Metastatic Liver Carcinoma in the Lung (tissue), 2 donors: ENCODE measurements around the genes FOCAD, TEK and C9orf72.

DNA sequence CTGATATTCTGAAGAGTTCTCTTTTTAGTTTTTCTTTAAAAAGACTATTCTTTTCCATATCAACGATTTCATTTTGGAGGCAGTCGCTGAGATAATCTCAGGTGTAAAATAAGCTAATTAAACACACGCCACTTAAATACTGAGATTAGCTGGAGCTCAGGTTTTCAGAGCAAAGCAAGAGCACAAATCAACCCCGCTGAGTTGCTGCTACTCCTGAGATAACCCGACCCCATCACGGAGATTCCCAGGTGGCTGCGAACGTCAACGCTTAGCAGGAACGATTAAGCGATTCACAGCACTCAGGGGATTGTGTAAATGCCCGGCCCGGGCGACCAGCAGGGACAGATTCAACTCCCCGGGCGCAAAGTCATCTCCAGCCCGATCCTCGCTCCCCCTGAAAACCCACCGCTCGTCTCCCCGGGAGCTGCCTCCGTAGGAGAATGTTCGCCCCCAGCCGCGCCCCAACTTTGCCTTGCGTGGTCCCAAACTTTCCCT, 796 bp downstream of the SLC24A2 start:
- PRO-cap, 2 experiments, result no peak in any of the 2 experiments

DNA sequence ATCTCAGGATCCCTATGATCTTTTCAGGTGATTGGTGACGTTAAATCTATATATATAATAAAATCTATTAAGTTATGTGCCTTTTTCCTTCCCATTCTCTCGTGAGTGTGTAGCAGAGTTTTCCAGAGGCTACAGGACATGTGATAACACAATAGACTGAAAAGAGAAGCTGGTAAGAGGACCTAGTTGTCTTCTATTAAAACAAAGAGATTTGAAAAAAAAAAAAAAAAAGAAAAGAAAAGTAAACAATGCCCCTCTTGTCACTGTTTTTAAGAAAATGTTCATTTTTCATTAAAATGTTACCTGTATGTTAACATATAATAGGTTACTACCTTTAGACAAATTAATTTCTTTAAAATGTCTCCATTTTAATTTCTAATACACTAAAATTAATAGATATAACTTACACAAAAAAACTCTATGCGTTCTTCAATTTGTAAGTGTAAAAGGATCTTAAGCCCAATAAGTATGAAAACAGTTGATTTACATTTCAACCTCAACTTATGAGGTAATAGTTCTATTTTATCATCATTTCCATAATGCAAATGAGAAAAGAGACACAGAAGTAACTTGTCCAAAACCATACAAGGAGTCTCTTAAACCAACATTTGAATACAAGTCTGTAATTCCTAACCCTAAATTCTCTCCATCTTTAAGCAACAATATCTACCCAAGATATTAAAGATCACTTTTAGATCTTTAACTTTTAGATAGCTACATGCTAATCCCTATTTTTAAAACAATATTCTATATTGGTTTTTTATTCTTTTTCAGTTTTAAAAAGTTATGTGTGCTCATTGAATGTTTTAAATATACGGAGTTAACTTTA, 6.4 kb downstream of the MLLT3 start:
- PRO-cap, 2 experiments, result no peak in any of the 2 experiments

GRCh38 chr9:20683378-20684384, at the start of gene FOCAD:
Gene FOCAD, plus strand, starts transcription at chr9:20684259.
- PRO-cap, 2 experiments, result peak in 2 of 2 experiments; most common plus-strand start chr9:20683637 (in 2); most common minus-strand start chr9:20684101 (in 2)

GRCh38 chr9:21812200-21812868, 9.9 kb downstream of the MTAP start:
- PRO-cap, 2 experiments, result no peak in any of the 2 experiments

DNA sequence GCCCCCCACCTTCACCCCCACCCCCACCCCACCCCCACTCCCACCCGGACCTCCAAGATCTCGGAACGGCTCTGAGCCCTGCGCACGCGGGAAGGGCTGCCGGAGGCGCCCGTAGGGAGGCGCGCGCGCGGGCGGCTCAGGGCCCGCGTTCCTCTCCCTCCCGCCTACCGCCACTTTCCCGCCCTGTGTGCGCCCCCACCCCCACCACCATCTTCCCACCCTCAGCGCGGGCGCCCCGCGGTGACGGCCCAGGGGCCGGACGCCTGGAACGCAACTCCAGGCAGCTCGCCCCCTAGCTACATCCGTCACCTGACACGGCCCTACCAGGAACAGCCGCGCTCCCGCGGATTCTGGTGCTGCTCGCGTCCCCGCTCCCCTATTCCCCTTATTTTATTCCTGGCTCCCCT, 14.6 kb downstream of the CDKN2B start:
- PRO-cap, 2 experiments, result peak in 1 of 2 experiments; most common plus-strand start position 326 of the sequence (in 1)

- PRO-cap, 2 experiments, result no peak in any of the 2 experiments
Observed at GRCh38 chr9:22050978-22051341, 41.9 kb upstream of the CDKN2B start.

- PRO-cap, 2 experiments, result no peak in any of the 2 experiments
Observed at GRCh38 chr9:22109004-22109469, 99.9 kb upstream of the CDKN2B start.

DNA sequence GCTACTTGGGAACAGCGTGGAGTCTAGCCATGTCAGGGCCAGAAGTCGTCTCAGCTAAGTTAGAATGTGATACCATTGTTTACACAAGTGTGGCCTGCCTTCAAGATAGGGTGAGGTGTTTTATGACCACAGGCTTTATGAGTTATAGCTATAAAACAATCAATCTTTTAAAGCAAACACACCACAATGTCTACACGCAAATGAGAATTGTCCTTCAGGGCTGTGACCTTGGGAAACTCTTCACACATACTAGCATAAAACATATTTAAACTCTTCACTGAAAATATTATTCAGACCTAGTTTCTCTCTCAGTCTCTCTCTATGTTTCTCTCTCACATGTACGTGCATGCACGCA, 115.6 kb upstream of the CDKN2B start:
- PRO-cap, 2 experiments, result no peak in any of the 2 experiments

GRCh38 chr9:23437321-23437576, 388.8 kb downstream of the ELAVL2 start:
- PRO-cap, 2 experiments, result no peak in any of the 2 experiments

- PRO-cap, 2 experiments, result no peak in any of the 2 experiments
Observed at GRCh38 chr9:26927866-26928602, 19.0 kb downstream of the PLAA start.

DNA sequence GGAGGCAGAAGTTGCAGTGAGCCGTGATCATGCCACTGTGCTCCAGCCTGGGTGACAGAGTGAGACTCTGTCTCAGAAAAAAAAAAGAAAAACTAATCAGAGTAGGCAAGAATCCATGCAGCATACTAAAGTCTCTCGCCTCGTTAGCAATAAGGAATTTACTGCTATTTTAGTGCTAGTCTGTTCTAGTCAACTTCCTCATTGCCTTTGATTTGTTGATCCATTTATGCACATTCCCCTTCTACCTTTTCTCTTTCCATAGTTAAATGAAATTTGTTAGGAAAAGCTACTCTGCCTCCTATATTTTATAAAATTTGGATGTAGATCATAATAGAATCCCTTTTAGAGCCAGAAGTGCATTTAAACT, 2.0 kb downstream of the LRRC19 start:
- PRO-cap, 2 experiments, result no peak in any of the 2 experiments

- PRO-cap, 2 experiments, result no peak in any of the 2 experiments
Observed at GRCh38 chr9:27108878-27109633, at the start of gene TEK. Gene TEK, plus strand, starts transcription at chr9:27109225.

DNA sequence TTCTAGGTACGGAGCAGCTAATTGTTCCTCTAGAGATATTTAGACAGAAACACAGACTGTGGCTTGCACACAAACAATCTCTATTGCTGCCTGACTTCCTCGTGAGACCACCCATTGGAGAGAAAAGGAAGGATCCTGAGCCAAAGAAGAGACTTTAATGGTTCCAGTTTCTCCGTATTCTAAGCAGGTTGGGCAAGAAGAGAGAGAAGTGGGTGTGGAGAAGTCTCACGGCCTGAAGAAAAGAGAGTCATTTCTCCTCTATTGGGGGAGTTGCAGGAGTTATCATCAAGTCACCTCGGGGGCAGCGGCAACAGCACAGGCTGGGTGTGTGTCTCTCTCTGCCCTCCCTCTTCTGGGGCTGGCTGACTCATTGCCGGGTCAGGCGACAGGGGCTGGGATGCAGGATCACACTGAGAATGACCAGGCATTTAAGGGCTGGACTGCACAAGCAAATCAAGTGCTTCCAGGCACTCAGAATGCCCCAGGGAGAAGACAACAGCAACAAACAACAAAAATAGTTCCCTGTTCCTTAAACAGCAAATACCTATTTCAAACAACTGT, 6.2 kb upstream of the EQTN start:
- PRO-cap, 2 experiments, result no peak in any of the 2 experiments

DNA sequence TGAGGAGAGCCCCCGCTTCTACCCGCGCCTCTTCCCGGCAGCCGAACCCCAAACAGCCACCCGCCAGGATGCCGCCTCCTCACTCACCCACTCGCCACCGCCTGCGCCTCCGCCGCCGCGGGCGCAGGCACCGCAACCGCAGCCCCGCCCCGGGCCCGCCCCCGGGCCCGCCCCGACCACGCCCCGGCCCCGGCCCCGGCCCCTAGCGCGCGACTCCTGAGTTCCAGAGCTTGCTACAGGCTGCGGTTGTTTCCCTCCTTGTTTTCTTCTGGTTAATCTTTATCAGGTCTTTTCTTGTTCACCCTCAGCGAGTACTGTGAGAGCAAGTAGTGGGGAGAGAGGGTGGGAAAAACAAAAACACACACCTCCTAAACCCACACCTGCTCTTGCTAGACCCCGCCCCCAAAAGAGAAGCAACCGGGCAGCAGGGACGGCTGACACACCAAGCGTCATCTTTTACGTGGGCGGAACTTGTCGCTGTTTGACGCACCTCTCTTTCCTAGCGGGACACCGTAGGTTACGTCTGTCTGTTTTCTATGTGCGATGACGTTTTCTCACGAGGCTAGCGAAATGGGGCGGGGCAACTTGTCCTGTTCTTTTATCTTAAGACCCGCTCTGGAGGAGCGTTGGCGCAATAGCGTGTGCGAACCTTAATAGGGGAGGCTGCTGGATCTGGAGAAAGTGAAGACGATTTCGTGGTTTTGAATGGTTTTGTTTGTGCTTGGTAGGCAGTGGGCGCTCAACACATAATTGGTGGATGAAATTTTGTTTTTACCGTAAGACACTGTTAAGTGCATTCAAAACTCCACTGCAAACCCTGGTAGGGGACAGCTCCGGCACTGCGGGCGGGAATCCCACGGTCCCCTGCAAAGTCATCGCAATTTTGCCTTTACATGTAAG, at the start of gene C9orf72:
Gene C9orf72 (minus strand): TSS at position 138 of the 900 bp plus-strand sequence.
- PRO-cap, 2 experiments, result peak in 2 of 2 experiments; most common plus-strand start position 212 of the sequence (in 2); most common minus-strand start position 103 of the sequence (in 2)

GRCh38 chr9:27644996-27645558, 71.8 kb upstream of the C9orf72 start:
- PRO-cap, 2 experiments, result no peak in any of the 2 experiments

- PRO-cap, 2 experiments, result no peak in any of the 2 experiments
Observed at GRCh38 chr9:29212010-29212572, 1.3 kb downstream of the LINGO2 start.

GRCh38 chr9:32384780-32385158, 326 bp downstream of the ACO1 start:
- PRO-cap, 2 experiments, result no peak in any of the 2 experiments

DNA sequence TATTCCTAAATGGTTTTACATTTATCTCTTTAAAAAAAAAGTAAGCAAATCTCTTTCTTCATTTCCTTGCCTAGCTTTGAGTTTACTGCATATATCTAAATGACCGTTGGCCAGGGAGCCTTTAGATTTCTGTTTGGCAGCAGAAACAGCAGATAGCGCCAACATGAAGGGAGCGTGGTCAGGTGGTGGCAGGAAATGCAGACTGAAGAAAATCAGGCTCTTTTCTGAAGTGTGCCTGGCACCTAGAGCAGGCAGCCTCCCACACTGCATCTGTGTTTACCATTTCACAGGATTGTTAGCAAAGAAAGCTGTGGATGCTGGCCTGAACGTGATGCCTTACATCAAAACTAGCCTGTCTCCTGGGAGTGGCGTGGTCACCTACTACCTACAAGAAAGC, 42.6 kb downstream of the ACO1 start:
- PRO-cap, 2 experiments, result no peak in any of the 2 experiments

DNA sequence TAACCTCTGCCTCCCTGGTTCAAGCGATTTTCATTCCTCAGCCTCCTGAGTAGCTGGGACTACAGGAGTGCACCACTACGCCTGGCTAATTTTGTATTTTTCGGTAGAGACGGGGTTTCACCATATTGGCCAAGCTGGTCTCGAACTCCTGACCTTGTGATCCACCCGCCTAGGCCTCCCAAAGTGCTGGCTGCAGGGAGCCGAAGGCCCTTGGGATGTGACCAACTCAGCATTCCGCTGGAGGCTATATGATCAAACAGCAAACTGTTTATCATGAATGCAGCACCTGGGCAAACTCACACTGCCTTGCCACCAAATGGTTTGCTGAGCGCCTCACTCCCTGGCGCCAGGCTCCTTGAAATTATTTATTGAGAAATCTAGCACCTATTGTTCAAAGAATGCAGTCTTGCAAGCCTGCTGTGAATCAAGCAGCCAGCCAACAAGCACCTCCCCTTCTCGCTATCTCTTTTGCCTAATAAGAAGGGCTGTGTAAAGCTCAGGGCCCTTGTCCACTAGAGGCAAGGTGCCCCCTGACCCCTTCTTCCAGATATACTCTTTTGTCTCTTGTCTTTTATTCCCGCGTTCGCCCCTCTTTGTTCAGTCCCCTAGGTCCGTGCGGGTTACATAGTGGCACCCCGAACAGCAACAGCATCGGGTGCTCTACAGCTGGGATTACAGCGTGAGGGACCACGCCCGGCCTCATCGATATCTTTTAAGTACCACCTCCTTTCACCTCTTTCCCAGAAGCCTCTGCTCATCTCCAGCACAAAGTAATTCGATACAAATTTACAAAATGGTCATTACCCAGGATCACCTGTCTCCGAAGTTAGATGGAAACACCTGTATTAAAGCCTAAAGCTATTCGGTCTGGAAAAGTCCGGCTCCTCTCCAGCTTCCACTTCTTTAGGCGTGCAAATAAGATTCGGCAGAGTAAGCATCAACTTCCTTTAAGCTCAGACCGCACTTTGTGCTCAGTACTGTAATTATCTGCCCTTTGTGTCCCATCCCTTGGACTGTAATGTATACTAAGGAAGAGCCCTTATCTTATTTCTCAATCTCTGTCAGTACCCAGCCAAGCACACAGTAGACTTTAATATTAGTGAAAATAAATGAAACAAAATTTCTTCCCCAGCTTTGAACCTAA, 943 bp downstream of the RIGI start:
- PRO-cap, 2 experiments, result no peak in any of the 2 experiments

- PRO-cap, 2 experiments, result no peak in any of the 2 experiments
Observed at GRCh38 chr9:32550105-32550461, 2.0 kb upstream of the SMIM27 start.